ReNcell CX (cell line): ENCODE measurements around a stretch of chr2.

DNA sequence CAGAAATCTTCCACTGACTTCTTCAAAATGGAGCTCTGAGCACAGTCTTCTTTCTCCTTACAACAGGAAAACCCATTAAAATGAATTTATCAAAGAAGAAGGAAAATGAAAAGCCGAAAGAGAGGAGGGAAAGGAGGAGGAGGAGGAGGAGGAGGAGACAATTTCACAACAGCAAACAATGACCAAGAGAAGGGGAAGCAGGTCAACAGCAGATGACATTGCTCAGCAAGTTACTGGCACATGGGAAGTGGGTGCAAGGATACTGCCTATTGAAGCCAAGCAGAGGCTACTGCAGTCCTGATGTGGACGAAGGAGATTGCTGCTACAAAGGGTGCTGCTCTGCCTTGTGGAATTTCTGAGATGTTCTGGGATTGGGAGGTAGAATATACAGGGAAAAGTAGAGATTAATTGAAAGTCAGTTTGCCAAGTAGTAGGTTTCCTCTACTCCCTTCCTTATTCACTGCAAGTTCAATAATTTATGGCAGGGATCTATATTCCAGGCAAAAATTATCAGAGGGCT lies 139.9 kb upstream of the FOXN2 start:
- PRO-cap, result no peak

GRCh38 chr2:48463198-48464565 lies 23.1 kb downstream of the PPP1R21 start:
- PRO-cap, result no peak

- PRO-cap, result bidirectional peak, plus-strand start at chr2:48531507, minus-strand start at chr2:48531257; unidirectional peak, plus-strand start at chr2:48531631
Observed at GRCh38 chr2:48530929-48531806, 1.2 kb downstream of the STON1 start.

DNA sequence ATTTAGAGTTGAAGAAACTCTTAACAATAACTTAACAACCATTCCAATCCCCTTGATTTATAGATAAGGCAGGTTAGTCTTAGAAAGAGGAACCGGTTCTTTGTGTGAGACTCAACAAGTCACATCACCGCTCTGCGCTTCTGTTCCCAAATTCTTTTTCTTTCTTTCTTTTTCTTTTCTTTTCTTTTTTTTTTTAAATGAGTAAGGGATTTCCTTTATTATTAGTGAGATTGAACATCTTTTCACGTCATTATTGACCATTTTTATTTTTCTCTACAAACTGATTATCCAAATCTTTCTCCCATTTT lies 655.2 kb downstream of the NRXN1 start:
- PRO-cap, result no peak

DNA sequence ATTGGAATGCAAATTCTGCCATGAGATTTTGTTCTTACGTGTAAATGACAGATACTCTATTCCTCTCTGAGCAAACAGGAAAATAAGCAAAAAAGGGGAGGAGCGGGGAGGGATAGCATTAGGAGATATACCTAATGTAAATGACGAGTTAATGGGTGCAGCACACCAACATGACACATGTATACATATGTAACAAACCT lies 417.6 kb downstream of the NRXN1 start:
- PRO-cap, result no peak

DNA sequence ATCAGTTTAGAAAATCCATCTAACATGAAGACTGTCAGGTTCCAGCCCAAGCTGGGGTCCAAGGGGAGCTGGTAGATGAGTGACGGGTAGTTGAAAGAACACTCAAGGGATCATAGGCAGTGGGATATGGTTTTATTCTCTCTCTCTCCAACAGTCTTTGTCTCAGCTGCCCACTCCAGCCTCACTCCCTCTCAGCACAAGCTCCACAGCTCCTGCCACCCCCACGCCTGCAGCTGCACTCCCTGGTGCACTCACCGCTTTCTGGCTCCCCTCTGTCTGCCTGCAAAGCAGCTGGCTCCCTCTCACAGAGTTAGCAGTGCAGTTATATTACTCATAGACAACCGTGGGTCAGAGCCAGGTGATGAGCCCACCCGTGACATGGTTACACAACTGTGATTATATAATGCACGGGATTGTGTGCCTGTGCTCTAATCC lies 277.0 kb upstream of the CHAC2 start:
- PRO-cap, result no peak

GRCh38 chr2:53714124-53714656 lies 53.4 kb upstream of the CHAC2 start:
- PRO-cap, result no peak

- PRO-cap, result no peak
Observed at GRCh38 chr2:53895535-53896045, 35.8 kb upstream of the GPR75 start.

GRCh38 chr2:53901264-53901653 lies 41.5 kb upstream of the GPR75 start:
- PRO-cap, result no peak

GRCh38 chr2:53969776-53970579 lies 815 bp downstream of the PSME4 start:
- PRO-cap, result unidirectional peak, plus-strand start at chr2:53970196

DNA sequence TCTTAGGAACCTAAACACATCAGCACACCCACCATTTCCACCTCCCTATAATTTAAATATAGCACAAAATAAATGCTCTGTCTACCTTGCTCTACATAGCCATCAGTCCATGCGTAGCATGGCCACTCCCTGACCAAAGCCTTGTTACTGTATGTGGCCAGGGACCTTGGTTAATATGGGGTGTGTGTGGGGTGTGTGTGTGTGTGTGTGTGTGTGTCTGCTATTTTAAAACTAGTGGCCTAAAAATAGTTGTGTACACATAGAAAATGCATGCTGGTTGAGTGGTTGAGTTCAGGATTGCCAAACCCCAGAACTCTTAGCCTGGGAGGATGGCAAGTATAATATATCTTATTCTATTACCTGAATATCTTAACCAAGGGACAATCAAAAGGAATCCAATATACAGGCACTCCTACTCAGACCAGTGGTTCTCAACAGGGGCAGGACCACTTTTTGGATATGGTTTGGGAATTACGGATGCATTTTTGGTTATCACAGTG lies 72.0 kb downstream of the ACYP2 start:
- PRO-cap, result no peak

DNA sequence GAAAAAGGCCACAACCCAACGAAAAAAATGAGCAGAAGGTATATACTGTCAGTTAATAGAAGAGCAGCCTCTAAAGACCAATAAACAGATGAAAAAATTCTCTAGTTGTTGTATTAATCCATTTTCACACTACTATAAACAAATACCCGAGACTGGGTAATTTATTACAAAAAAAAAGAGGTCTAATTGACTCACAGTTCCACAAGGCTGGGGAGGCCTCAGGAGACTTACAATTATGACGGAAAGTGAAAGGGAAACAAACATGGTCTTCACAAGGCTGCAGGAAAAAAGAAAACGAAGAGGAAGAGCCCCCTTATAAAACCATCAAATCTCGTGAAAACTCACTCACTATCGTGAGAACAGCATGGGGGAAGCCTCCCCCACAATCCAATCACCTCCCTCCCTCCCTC lies 61.8 kb upstream of the SPTBN1 start:
- PRO-cap, result no peak

- PRO-cap, result no peak
Observed at GRCh38 chr2:54419964-54420352, 36.2 kb upstream of the SPTBN1 start.

DNA sequence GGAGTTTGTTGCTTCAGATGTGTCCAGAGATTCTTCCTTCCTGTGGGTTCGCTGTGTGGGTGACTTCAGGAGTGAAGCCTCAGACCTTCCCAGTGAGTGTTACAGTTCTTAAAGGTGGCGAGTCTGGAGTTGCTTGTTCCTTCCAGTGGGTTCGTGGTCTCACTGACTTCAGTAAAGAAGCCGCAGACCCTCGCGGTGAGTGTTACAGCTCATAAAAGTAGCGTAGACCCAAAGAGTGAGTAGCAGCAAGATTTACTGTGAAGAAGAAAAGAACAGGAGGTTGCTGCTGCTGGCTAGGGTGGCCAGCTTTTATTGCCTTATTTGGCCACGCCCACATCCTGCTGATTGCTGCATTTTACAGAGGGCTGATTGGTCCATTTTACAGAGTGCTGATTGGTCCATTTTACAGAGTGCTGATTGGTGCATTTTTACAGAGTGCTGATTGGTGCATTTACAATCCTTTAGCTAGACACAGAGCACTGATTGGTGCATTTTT lies 34.0 kb upstream of the SPTBN1 start:
- PRO-cap, result no peak

GRCh38 chr2:54429582-54430330 lies 26.4 kb upstream of the SPTBN1 start:
- PRO-cap, result no peak

DNA sequence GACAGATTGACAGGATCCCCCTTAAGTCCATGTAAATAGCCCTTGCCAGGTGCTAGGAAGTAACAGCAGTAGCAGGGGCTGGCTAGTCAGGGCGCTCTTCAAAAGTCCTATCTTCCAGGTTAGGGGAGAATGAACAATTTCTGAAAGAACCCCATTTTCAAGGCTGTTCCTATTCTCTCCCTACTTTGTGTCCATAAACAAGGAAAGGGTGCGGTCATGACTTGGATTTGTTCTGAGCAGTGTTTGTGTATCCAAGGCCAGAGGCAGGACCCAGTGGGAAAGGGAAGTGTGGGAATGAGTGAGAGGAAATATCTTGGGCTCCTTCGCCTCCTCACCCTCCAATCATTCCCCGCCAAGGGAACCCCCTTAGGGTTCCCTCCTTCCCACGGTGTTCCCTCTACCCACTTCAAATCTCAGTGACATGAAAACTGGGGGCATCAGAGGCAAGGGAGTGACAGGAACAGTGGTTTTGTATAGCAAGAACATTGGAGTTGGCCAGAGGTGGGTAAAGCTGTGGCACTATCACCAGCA lies 25.5 kb upstream of the SPTBN1 start:
- PRO-cap, result no peak

- PRO-cap, result no peak
Observed at GRCh38 chr2:54455009-54455557, 1.0 kb upstream of the SPTBN1 start.

GRCh38 chr2:54457365-54458189 lies 1.4 kb downstream of the SPTBN1 start:
- PRO-cap, result bidirectional peak, plus-strand start at chr2:54457968, minus-strand start at chr2:54457915

DNA sequence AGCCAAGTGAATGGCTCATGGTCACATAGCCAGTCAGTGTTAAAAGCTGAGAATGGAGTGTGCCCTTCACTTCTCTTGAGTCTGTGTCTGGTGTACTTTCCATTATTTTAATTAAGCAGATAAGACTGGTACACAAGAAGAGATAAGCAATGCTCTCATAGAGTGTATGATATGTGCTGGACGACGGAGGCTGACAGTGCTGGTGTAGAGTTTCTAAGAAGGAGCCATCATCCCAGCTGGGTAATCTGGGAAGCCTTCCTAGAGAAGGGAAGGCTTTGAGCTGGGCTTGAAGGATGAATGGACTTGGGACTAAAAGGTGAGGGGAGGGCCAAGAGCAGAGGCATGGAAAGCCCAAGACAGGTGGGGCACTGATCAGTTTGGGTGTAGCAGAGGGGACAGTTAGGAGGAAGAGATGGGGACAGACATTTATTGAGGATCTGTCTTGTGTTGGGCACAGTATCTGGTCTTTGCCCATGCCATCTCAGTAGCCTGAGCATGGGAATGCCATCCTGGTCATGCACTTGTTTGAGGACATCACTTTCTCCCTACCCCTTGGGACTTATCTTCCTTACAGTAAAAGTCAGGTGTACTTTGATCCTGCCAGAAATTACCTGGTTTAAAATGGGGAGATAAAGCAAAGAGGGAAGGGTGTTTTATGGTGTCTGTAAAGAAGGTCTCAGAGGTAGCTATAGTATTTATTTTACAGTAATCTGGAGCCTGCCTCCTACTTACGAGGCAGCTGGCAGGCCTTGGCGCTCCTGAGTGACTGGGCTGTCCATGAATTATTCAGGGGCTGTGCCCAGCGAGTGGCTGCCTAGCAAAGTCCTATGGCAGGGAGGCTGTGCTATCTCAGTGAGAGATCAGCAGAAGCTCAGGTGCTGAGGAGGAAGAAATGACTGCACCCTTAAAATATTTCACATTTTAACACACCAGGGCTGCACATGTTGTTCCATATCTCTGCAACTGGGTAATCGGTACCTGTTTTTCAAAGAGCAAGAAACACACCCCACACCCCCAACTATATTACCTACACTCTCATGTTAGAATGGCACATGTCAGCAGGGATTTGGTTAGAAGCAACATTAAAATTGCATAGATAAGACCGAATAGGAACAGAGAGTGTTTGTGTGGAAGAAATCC lies 93.7 kb downstream of the SPTBN1 start:
- PRO-cap, result no peak

- PRO-cap, result no peak
Observed at GRCh38 chr2:54550623-54550953, 94.5 kb downstream of the SPTBN1 start.